Hair follicle dermal papilla cell (primary cell): ENCODE measurements around a stretch of chr9.

DNA sequence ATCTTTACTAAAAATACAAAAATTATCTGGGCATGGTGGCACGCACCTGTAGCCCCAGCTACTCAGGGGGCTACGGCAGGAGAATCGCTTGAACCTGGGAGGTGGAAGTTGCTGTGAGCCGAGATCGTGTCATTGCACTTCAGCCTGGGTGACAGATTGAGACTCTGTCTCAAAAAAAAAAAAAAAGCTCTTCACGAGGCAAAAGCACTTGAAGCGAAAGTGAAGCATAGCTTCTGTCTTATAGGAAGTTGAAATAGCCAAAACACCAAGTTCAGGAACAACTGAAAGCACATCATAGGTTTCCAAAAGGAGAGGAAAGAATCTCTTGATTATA is 7.5 kb upstream of the KDM4C start:
- CAGE, long polyA plus RNA, result no peak

GRCh38 chr9:7147618-7148238 is 390.0 kb downstream of the KDM4C start:
- CAGE, long polyA plus RNA, result no peak

- CAGE, long polyA plus RNA, result no peak
Measured at GRCh38 chr9:7478124-7478477, 321.5 kb downstream of the DMAC1 start.

DNA sequence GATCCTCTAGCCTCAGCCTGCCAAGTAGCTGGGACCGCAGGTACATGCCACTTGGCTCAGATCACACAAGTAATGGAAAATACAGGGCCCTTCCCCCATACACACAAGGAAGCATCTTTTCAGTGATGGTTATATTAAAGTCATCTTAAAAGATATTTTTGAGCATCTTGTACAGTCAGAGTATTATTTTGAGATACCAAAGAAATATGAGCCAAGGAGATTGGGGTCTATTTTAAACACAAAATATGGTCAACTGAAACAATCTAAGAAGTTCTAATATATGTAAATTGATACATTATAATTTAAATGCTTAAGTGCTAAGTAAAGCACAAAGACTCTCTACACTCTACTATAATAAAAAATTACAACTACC is 59.8 kb downstream of the DMAC1 start:
- CAGE, long polyA plus RNA, result no peak

- CAGE, long polyA plus RNA, result no peak
Measured at GRCh38 chr9:8784926-8785329, 985.4 kb upstream of the DMAC1 start.

GRCh38 chr9:10819219-10819705 is 206.5 kb upstream of the PTPRD start:
- CAGE, long polyA plus RNA, result no peak

GRCh38 chr9:11064813-11065421 is 452.1 kb upstream of the PTPRD start:
- CAGE, long polyA plus RNA, result no peak

DNA sequence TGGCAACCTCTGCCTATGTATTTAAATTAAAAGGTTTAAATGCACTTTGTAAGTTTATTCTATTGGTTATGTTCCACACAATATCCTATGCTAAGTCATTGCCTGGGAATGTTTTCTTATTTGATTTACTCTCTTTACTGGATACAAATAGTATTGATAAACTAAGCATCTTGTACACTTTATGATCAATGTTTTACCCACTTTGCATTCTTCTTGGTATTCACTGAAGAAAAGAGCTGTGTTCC is 792.2 kb upstream of the TYRP1 start:
- CAGE, long polyA plus RNA, result no peak

- CAGE, long polyA plus RNA, result no peak
Measured at GRCh38 chr9:13034192-13034850, 245.2 kb downstream of the MPDZ start.

DNA sequence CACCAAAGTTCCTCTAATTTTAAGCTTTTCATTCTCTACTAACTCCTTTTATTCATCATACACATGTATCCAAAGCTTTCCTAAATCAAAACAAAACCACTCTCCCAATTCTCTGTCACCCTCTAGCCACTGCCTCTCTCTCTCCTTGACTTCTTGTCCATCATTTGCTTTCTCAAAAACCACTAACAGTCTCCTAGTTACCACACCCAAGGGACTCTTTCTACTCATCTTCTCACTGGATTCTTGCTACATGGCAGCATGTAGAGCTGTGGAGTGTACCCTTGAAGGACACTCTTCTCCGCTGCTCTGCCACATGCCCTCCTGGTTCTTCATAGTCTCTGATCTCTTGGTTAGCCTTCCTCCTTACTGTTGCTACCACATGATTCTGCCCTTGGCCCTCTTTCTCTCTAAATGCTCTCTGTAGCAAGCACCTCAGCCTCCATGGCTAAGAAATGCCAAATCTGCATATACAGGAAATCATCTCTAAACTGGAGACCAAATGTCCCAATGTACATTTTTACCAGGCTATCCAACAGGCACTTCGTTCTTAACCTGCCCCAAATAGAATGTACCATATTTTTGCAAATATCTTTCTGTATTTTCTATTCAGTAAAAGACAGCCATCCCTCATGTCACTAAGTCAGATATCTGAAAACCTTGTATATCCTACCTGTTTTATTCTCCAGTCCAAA is 144.8 kb downstream of the MPDZ start:
- CAGE, long polyA plus RNA, result no peak

DNA sequence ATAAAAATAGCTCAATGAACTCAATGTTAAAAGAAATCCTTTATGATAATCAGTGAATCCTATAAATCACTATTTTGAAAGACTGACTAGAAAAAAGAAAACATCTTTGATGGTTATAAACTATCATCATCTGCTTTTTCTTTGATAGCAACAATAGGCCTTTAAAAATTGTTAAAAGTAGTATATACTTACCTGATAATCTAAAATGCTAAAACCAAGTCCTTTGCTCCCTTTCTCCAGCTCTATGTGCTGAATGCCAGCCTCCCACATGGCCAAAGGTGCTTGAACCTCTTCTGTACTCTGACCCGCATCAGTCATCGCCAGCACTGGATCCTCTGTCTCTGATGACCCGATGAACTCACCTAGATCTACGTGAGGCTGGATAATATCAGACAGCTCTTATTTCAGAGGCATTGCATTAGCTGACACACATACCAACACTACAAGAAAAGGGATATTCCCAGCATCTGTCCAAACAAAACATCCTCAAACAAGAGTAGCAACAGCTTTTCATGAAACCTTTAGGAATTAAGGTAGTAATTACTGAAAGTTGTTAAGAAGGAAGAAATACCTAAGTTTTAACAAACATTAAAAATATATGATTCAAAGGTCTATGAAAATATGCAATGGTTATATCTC is 89.5 kb downstream of the MPDZ start:
- CAGE, long polyA plus RNA, result no peak

GRCh38 chr9:13607935-13608696 is 328.6 kb upstream of the MPDZ start:
- CAGE, long polyA plus RNA, result no peak

DNA sequence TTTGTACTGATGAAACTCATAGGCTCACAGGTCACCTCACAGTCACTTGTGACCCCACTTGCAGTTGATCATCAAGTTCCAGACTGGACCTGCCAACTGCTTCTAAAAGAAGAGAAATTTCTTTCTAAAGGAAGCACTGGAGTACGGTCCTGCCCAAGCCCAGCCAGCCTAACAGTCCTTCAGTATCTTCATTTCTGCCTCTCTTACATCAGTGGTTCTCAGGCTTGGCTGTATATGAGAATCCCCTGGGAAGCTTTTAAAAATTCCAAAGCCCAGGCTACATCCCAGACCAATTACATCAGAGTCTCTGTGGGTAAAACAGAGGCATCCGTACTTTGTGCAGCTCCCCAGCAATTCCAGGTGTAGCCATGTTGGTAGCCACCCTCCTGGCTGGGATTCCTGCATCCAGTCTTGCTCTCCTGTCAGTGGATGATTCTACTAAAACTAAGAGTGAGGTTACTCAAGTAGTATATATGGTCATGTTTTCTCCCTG is 282.1 kb downstream of the NFIB start:
- CAGE, long polyA plus RNA, result no peak

GRCh38 chr9:14236460-14236792 is 77.5 kb downstream of the NFIB start:
- CAGE, long polyA plus RNA, result no peak

GRCh38 chr9:14260176-14260507 is 53.8 kb downstream of the NFIB start:
- CAGE, long polyA plus RNA, result no peak

DNA sequence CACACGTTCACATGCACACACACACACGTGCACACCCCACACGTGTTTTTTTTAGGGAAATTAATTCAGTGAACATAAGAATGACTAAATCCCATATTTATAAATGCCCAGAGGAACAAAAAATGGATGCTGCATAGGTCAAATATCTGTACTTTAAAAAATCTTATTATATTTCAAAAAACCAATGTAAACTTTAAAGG is 32.2 kb downstream of the NFIB start:
- CAGE, long polyA plus RNA, result no peak

GRCh38 chr9:14309337-14309904 is 4.5 kb downstream of the NFIB start:
- CAGE, long polyA plus RNA, result no peak

- CAGE, long polyA plus RNA, result no peak
Measured at GRCh38 chr9:14317832-14318462, 4.0 kb upstream of the NFIB start.

GRCh38 chr9:14346806-14347435 is 33.0 kb upstream of the NFIB start:
- CAGE, long polyA plus RNA, result no peak

- CAGE, long polyA plus RNA, result no peak
Measured at GRCh38 chr9:15293540-15294347, 13.3 kb downstream of the TTC39B start.